Measurements from ENCODE around the gene ANKMY2.

GRCh38 chr7:12979209-12979692 lies 291.8 kb downstream of the ARL4A start:
- PRO-cap: no peak
- RRBS, 2 experiments: no CpG with 5 or more reads among the region's 3 CpGs

DNA sequence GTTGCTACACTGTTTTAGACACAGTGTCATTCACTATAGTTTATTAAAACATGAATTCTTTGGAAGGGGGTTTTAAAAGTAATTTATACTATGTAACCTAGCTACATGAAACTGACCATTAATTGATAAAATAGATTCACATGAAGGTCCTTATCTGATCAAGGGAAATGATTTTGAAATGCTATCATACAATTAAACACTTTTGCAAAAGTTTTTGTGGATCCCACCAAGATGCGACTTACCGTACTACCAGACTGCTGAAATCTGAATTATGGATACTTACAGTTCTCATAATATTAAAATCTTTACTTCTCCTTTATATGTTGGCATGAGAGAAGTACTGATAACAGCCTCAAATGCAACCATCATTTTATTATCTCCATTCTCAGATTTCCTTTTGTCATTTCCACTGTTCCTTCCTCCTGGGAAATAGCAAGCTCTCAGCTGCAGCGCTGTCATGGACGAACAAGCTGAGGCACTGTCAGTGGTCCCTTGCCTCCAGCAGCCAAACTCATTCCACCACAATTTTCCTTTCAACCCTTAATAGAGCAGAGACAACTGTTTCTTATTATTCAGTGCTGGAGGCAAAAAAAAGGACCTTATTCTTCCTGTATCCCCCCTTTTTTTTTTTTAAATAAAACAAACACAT lies 478.3 kb downstream of the ARL4A start:
- PRO-cap: no peak
- RRBS, 2 experiments: no CpG with 5 or more reads among the region's 4 CpGs

GRCh38 chr7:15547043-15547999 lies 14.5 kb downstream of the AGMO start:
- PRO-cap: no peak
- RRBS, 2 experiments: no CpG with 5 or more reads among the region's 36 CpGs

GRCh38 chr7:15667859-15668323 lies 18.6 kb downstream of the MEOX2 start:
- PRO-cap: no peak
- RRBS, 2 experiments: no CpG with 5 or more reads among the region's 5 CpGs

DNA sequence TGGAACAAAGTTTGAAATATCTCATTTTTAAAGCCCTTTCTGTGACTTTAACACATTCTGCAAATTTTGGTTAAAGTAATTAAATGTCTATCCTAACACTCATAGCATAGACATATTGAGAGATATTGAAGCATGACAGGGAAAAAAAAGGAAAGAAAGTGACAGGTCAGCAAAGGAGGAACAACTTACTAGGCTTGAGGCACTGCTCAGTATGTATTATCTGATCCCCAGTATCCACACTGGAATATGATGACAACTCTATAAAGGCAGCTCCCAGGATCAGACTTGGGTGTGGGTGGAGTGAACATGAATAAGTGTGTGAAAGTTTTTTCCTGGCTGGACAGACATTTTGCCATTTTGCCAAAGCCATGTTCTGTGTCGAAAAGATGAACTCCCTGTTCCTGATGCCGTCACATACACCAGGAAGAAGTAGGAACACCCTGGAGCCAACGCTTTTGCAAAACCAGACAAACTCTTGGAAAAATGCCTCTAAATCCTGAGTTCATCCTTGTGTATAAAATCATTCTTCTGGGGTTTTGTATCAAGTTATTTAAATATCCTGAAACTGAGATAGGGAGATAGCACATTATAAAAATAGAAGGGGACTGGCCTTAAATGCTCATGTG lies 143.2 kb upstream of the MEOX2 start:
- PRO-cap: no peak
- RRBS, 2 experiments: no CpG with 5 or more reads among the region's 3 CpGs

GRCh38 chr7:16645611-16645947 lies at the start of gene ANKMY2:
TSS of gene ANKMY2 (minus strand) at chr7:16645754.
- PRO-cap: unidirectional peak, minus-strand start at chr7:16645660; unidirectional peak, minus-strand start at chr7:16645816; bidirectional peak, plus-strand start at chr7:16645882, minus-strand start at chr7:16645816
- RRBS, 2 experiments: no CpG with 5 or more reads among the region's 29 CpGs

DNA sequence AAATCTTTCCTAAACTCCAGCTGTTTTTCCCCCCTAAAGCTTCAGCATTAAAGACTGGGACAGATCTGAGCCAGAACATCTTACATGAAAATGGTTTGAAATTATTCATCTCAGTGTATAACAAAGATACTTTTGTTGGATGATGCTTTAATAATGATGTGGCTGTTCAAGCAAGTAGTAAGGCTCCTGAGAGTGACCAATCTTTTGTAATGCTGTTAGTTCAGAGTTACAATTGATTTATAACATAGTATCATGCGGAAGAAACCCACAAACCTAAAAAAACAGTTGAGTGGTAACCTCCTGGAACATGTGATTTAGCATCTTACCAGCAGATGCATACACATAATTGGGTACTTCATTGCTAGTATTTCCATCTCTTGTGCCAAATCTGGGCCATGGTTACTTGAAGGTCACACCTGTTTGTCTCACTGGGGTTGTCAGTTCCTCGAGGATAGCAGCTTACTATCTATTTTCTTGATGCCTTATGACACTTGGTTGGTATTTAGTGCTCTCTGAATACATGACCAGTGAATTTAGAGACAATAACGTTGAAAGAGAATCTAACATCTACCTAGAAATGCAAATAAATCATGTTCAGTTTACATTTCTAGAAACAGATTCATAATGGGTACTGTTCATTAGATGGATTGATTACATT lies 1.6 kb downstream of the BZW2 start:
- PRO-cap: no peak
- RRBS, 2 experiments: no CpG with 5 or more reads among the region's 3 CpGs

GRCh38 chr7:16905176-16905660 lies 23.4 kb upstream of the AGR3 start:
- PRO-cap: no peak
- RRBS, 2 experiments: no CpG with 5 or more reads among the region's 2 CpGs

- PRO-cap: no peak
- RRBS, 2 experiments: no CpG with 5 or more reads among the region's 1 CpG
These were observed 322 bp upstream of the AHR start for GRCh38 chr7:17298265-17298394.

DNA sequence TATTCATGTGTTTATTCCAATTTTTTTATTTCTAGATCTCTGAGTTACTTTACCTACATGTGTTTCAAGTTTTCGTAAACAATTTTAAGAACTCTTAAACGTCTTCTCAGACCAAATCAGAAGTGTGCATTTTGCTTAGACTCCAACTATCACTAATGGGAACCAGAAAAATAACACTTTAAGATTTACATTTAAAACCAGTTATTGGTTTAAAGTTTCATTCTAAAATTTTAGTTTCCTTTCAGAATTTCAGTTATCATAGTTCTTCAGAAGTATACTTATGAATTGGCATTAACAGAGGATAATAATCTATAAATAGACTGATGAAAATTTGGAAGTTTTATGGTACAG lies 1.8 kb downstream of the AHR start:
- PRO-cap: no peak
- RRBS, 2 experiments: no CpG with 5 or more reads among the region's 2 CpGs

- PRO-cap: no peak
- RRBS, 2 experiments: no CpG with 5 or more reads among the region's 8 CpGs
These were observed 14.6 kb downstream of the AHR start for GRCh38 chr7:17312657-17313770.

- PRO-cap: no peak
- RRBS, 2 experiments: no CpG with 5 or more reads among the region's 5 CpGs
These were observed 35.0 kb downstream of the AHR start for GRCh38 chr7:17333038-17334168.

- PRO-cap: no peak
These were observed 202.3 kb downstream of the AHR start for GRCh38 chr7:17500779-17501137.

GRCh38 chr7:17507719-17507934 lies 209.2 kb downstream of the AHR start:
- PRO-cap: no peak

DNA sequence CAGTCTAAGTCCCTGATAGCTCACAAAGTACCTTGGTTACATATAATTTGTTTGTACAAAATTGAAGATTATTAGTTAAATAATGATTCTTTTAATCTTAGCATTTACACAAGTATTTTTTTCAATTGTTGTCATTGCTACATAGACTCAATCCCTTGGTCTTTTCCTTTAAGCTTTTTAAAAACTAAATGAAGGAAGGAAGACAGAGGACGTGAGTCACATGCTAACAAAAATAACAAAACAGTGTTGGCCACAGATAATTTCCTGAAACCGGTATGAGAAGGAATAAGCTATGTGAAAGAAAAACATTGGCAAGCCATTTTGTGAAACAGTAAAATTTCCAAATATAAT lies 222.9 kb downstream of the AHR start:
- PRO-cap: no peak
- RRBS, 2 experiments: no CpG with 5 or more reads among the region's 2 CpGs

GRCh38 chr7:17651759-17652321 lies 288.5 kb downstream of the SNX13 start:
- PRO-cap: no peak
- RRBS, 2 experiments: no CpG with 5 or more reads among the region's 4 CpGs

DNA sequence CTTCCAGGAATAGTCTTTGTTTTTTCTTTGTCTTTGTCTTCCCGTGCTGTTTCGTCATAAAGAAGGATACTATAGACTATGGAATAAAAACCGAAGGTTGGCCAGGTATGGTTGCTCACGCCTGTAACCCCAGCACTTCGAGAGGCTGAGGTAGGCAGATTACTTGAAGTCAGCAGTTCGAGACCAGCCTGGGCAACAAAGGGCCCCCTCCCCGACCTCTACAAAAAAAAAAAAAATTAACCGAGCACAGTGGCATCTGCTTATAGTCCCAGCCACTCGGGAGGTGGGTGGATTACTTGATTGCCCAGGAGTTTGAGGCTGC lies 211.3 kb downstream of the SNX13 start:
- PRO-cap: no peak
- RRBS, 2 experiments: no CpG with 5 or more reads among the region's 9 CpGs

GRCh38 chr7:18289726-18290743 lies 205.5 kb upstream of the HDAC9 start:
- PRO-cap: no peak
- RRBS, 2 experiments: no CpG with 5 or more reads among the region's 11 CpGs

- PRO-cap: no peak
- RRBS, 2 experiments: no CpG with 5 or more reads among the region's 2 CpGs
These were observed 236.8 kb downstream of the TWIST1 start for GRCh38 chr7:18880776-18880975.

DNA sequence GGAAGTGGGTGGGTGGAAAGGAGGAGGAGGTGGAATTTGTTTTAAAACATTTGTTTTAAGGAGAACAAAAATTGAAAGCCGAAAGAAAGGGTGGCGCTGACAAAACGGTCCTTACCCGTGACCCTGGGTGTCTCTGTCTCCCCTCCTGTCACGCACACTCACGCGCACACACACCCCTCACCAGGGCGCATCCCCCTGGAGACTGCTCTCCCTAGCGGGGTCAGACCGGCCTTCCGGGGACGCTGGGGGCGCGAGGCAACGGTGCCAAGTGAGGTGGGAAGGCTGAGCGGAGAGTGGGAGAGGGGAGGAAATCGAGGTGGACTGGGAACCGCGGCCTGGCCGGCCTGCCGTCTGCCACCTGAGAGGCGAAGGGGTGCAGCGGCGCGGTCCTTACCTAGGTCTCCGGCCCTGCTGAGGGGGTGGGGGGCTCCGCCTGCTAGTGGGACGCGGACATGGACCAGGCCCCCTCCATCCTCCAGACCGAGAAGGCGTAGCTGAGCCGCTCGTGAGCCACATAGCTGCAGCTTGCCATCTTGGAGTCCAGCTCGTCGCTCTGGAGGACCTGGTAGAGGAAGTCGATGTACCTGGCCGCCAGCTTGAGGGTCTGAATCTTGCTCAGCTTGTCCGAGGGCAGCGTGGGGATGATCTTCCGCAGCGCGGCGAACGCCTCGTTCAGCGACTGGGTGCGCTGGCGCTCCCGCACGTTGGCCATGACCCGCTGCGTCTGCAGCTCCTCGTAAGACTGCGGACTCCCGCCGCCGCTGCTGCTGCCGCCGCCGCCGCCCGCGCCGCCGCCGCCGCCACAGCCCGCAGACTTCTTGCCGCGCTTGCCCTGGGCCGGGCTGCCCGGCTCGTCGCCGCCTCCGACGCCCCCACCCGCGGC lies 918 bp downstream of the TWIST1 start:
- PRO-cap: unidirectional peak, minus-strand start at position 744 of the sequence
- RRBS, 2 experiments: under 1 to 2% methylated on average over 15 to 23 of the region's 79 CpGs